Mesenchymal stem cell of adipose (primary cell): ENCODE data around the genes MS4A4E, MS4A13, ZP1 and TMEM132A.

GRCh38 chr11:60242590-60243354 lies at the start of gene MS4A4E:
Gene MS4A4E, minus strand, starts transcription at chr11:60243137.
- CAGE, long polyA plus RNA: no peak

- CAGE, long polyA plus RNA: no peak
Measured at GRCh38 chr11:60310493-60311142, 16.4 kb upstream of the MS4A6E start.

GRCh38 chr11:60363644-60363894 lies 14.8 kb upstream of the MS4A7 start:
- CAGE, long polyA plus RNA: no peak

DNA sequence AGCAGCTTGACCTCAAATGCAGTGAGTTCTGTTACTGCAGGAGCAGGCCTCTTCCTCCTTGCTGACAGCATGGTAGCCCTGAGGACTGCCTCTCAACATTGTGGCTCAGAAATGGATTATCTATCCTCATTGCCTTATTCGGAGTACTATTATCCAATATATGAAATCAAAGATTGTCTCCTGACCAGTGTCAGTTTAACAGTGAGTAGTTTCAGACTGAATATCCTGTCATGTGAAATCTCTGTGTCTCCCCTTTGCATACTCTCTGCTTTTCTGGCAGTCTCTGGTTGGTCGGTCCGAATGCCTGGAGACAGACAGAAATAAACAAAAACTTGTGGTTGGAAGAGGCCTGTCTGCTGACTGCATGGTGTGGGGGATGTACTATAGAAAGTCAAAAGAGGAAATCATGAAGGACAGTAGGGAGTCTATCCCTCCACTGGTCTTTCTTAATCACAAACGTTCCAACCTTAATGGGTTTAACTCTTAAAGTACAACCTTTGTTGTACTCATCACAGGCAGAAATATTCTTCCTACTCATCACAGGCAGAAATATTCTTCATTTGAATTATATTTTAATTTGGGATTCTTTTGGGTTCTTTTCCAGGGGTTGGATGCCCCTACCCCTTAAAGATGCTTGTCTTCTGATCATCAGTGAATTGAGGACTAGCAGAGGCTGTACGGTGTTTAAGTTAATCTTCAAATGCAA lies 6.7 kb upstream of the MS4A14 start:
- CAGE, long polyA plus RNA: no peak

- CAGE, long polyA plus RNA: no peak
Measured at GRCh38 chr11:60515104-60515683, at the start of gene MS4A13. Gene MS4A13, plus strand, starts transcription at chr11:60515392.

GRCh38 chr11:60683753-60684238 lies 15.6 kb upstream of the MS4A8 start:
- CAGE, long polyA plus RNA: no peak

DNA sequence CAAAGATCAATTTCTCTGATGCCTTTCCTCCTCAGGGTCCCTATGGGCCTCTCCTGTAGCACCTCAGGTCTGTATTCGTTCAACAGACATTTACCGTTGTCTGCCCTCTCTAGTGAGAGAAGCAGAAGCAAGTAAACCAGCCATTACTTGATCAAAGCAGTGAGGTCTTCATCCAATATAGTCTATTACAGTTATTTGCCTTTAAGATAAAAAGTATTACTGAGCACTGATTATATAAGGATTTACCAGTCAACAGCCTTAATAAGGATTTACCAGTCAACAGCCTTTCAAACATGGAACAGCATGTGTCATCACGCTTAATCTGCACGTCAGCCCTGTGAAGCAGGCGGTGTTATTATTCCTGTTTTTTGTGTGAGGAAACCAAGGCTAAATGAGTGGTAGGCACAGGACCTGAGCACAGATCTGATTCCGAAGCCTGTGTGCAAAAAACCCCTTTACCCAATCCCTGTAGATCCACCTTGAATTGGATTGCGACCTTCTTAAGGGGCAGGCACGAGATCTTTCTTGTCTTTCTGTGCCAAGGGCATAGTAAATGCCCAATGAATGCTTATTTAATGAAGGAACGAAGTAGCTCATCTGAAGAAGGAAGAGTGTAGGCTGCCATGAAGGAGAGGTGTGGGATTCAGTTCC lies 1.3 kb downstream of the CCDC86 start:
- CAGE, long polyA plus RNA: no peak

DNA sequence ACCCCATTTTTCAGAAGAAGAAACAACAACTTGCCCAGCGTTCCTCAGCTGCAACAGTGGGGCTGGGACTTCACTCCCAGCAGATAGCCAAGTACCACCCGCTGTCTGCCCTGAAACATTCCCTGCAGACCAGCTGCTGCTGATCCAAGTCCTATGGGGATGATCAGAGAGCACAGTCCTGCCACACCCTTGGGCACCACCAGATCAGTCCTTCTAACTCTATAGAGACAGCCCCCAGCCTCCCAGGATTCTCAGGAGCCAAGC lies 619 bp downstream of the PTGDR2 start:
- CAGE, long polyA plus RNA: no peak

DNA sequence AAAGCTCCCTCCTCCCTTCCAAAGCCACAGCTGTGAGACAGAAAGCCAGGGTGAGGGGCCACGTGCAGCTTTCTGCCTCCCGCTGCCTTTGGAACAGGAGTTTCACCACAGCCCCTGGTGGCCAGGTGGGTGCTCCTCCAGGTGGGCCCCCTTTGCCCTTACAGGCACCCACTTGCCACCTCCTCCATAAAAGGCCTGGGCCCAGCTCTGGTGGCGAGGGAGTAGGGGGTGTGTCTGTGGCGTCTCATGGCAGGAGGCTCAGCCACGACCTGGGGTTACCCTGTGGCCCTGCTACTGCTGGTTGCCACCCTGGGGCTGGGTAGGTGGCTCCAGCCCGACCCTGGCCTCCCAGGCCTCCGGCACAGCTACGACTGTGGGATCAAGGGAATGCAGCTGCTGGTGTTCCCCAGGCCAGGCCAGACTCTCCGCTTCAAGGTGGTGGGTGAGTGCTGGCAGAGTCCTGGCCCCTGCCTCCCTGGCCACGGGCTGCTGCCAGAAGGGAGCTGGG lies at the start of gene ZP1:
Gene ZP1 (plus strand): TSS at position 227 of the 508 bp plus-strand sequence.
- CAGE, long polyA plus RNA: no peak

DNA sequence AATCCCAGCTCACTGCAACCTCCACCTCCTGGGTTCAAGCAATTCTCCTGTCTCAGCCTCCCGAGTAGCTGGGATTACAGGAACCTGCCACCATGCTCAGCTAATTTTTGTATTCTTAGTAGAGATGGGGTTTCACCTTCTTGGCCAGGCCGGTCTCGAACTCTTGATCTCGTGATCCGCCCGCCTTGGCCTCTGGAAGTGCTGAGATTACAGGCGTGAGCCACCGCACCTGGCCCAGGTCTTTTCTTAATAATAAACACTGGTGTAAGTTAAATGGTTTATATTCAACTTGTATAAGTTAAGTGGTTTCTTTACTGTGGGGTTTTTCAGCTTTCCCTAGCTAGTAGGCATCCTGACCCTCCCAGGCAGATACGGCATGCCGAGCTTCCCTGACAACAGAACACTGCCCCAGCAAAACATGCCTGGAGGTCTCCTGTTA lies 17.0 kb downstream of the PRPF19 start:
- CAGE, long polyA plus RNA: no peak

DNA sequence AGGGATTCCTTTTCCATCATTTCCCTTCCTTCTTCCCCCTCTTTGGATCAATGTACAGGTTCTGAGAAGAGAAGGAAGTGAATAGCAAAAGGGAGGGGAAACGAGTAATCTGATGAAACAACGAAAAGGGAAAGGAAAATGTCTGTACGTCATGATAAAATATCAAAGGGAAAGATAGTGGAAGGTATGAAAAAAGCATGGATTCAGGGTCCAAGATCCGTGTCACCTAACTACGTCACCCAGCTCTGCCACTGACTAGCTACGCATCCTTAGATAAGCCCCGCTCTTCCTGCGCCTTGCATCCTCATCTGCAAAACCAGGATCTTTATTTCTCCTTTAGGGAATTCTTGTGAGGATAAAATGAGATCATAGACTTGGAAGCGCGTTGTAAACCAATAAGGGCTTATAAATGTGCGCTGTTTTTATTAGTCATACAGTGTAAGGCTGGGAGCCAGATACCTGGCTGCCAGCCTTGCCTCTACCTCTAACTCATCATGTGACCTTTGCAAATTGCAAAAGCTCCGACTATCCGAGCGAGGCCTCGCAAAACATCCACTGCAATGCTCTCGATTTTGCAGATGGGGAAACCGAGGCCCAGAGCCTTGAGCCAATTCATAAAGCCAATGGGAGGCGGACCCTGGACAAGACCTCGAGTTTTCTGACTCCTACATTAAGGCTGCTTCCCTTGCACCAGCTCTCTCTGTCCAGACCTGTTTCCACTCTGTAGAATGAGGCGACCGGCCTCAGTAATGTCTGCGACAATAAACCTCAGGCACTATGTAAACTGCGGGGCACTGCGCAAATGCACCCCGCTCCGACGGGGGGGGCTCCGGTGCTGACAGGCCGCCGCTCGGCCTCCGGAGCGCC lies 760 bp downstream of the PRPF19 start:
- CAGE, long polyA plus RNA: no peak

- CAGE, long polyA plus RNA: no peak
Measured at GRCh38 chr11:60911971-60912372, 2.0 kb upstream of the TMEM109 start.

GRCh38 chr11:60924247-60925259 lies at the start of gene TMEM132A:
Gene TMEM132A, plus strand, starts transcription at chr11:60924460.
- CAGE, long polyA plus RNA: no peak

DNA sequence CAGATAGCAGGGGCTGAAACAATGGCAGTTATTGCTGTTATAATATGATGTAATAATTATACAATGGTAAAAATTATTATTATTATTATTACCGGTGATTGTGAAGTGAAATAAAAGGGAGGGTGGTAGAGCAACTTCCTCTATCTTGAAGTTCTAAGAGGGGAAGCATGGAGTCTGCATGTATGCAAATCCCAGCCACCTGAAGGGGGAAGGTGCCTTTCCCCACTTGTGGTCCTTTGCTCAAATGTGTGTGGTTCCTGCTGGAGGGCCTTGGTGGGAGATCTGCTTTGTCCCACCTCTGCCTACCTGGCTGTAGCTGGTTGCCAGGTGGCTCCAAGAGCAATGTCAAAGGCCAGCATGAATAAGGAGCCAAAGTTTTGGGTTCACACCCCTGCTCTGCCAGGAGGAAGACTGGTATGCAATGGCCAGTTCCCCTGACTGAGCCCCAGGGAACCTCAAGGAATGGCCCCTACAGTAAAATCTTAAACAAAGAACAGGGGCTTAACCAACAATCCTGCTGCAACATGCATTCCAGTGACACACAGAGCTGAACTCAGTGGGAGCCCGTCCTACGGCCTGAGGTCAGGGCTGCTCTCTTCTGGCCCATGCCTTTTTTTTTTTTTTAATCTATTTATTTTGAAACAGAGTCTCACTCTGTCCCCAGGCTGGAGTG lies 8.4 kb downstream of the TMEM132A start:
- CAGE, long polyA plus RNA: no peak

- CAGE, long polyA plus RNA: no peak
Measured at GRCh38 chr11:60946547-60947029, 5.4 kb downstream of the SLC15A3 start.

DNA sequence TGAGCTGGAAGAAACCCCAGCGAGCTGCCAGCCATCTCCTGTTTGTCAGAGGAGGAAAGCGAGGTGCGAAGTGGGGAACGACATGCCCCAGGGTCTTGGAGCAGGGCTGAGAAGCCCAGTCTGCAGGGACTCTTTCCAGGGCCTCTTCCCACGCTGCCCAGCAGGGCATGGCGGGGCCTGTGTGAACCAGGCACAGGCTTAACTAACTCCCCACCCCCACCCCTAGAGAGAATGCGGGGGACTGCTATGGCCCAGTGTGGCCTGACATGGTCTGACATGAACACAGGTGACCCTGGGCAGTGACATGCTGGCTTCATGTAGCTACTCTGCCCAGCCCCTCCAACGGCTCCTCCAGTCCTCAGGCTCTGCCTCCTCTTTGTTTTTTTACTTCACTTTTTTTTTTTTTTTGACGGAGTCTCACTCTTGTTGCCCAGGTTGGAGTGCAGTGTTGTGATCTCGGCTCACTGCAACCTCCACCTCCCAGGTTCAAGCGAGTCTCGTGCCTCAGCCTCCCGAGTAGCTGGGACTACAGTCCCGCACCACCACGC lies 11.3 kb downstream of the CD6 start:
- CAGE, long polyA plus RNA: no peak

GRCh38 chr11:61007901-61009172 lies 36.9 kb downstream of the CD6 start:
- CAGE, long polyA plus RNA: no peak

DNA sequence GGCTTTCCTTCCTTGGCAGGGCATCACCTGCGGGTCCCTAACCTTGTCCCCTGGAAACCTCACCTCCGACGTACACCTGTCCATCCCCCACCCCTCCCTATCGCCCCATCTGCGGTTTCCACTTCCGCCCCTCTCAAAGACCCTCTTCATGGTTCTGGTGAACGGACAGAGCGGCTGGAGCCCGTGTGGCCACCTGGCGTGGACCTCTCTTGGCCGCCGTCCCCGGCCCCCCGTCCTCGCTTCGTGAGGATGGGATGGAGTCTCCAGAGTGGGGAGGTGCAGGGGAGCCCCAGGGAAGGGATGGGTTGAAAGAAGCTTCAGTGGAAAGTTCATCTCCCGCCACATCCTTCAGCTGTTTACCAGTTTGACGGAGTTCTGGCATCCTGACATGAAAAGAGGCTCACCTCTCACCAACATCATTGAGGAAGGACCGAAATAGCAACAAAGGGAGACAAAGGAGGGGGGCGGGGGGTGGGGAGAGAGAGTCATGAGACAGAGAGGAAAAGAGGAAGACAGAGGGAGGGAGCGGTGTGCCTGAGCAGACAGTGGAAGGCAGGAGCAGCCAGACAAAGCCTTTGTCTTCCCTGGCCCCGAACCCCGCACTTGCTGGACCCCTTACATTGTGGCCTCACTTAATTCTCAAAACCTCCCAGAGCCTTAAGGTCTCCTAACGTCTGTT lies 54.7 kb downstream of the CD6 start:
- CAGE, long polyA plus RNA: no peak

GRCh38 chr11:61071161-61071680 lies 31.1 kb upstream of the CD5 start:
- CAGE, long polyA plus RNA: no peak

- CAGE, long polyA plus RNA: no peak
Measured at GRCh38 chr11:61076401-61076795, 25.9 kb upstream of the CD5 start.